NCI-H460 (cell line): ENCODE measurements around a stretch of chr10.

DNA sequence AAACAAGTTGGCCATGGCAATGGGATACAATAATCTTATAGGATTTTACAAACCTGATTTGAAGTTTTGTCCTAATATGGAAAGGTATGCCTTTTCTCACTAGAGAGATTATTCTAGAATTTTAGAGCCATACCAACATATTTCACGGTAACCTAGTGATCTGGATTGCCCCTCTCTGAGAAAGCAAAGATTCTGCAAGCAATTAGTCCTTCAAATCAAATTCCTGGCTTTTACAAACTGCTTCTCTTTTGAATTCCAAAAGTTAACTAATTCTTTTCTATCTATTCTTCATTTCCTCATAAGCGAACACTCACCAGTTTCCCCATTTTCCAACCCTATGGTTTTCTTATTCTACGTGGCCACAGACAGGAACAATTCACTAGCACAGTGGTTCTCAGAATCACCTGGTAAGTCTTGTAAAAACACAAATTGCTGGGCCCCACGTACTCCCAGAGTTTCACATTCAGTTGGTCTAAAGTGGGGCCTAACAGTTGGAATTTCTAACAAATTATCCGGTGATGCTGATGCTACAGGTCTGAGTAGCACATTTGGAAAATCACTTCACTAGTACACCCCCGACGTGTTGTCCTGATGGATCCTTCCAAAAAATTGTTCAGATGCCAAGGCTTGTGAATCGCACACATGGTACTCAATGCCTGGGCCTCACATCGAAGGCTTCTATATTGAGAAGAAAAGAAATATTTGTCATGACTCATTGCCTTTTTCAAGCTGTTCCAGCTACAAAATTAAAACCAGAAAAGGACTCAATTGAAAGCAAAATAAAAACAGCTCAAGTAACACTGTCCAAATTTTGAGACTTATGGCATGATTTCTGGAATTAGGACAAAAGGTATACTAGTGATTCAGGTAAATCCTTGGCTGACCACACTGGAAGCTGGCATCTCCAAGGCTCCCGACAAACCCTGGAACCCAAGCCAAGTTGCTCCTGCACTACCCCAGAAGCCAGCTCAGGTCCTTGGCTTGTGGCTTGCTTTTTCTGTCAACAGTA lies 13.1 kb upstream of the VIM start:
RAMPAGE:
- cytosol, long total RNA = no peak
- long total RNA = no peak
- nucleus, long total RNA = no peak

DNA sequence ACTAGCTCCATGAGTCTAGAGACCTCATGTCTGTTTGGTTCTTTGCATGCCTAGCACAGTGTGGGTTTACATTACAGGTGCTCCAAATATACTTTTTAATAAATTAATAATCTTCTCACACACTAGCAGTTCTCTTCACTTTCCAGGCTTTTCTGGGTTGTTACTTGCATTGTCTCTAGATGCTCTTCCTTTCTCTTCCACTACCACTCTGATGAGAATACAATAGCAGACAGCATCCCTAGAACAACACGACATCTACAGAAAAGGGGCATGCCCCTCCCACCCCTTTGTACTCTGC lies 31.0 kb downstream of the ST8SIA6 start:
RAMPAGE:
- cytosol, long total RNA = no peak
- long total RNA = no peak
- nucleus, long total RNA = no peak

RAMPAGE:
- cytosol, long total RNA = no peak
- long total RNA = no peak
- nucleus, long total RNA = no peak
These were observed 826 bp downstream of the ST8SIA6 start for GRCh38 chr10:17453620-17453917.

GRCh38 chr10:17687770-17688398 lies 43.9 kb downstream of the STAM start:
RAMPAGE:
- cytosol, long total RNA = no peak
- long total RNA = no peak
- nucleus, long total RNA = no peak

GRCh38 chr10:17891373-17892040 lies 60.2 kb upstream of the SLC39A12 start:
RAMPAGE:
- cytosol, long total RNA = no peak
- long total RNA = no peak
- nucleus, long total RNA = no peak

DNA sequence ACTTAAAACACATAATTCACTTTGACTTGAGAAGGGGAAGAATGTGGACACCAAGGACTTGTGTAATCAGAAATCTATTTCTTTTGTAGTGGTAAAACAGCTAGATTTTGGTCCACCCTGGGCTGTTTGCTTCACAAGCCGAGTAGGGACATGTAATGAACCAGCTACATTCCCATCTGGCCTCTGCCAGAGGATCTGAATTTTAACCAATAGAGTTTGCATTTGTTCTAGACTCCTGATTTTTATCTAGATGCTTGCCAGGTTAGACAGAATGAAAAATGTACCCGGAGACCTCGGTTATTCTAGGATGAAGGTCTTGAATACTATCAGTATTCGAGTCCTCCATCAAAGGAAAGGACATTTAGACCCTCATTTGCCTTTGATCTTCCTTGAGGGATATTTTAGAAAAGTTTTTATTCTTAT lies 2.0 kb downstream of the CACNB2 start:
RAMPAGE:
- cytosol, long total RNA = no peak
- long total RNA = no peak
- nucleus, long total RNA = no peak

DNA sequence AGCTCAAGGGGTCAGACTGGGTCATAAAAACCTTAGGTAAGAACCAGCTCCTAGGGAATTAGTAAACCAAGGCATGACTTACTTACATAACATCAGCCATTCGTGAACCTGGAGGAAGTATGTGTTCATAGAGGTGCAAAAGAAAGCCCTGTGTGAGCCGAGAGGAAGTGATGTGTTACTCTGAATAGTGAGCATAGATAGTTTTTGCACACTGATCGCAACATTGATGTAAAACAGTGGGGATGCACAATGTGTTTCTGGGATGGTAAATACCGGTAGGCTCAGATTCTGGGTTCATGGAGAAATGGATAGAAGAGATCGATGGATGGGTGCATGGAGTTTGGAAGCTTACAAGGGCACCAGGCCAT lies 22.4 kb downstream of the CACNB2 start:
RAMPAGE:
- cytosol, long total RNA = no peak
- long total RNA = no peak
- nucleus, long total RNA = no peak

RAMPAGE:
- cytosol, long total RNA = no peak
- long total RNA = no peak
- nucleus, long total RNA = no peak
These were observed 86.7 kb downstream of the CACNB2 start for GRCh38 chr10:18226753-18227408.

GRCh38 chr10:18340368-18341224 lies 200.4 kb downstream of the CACNB2 start:
RAMPAGE:
- cytosol, long total RNA = no peak
- long total RNA = no peak
- nucleus, long total RNA = no peak

RAMPAGE:
- cytosol, long total RNA = no peak
- long total RNA = no peak
- nucleus, long total RNA = no peak
These were observed 212.5 kb downstream of the NSUN6 start for GRCh38 chr10:18438722-18439419.

GRCh38 chr10:18539257-18539658 lies 112.1 kb downstream of the NSUN6 start:
RAMPAGE:
- cytosol, long total RNA = no peak
- long total RNA = no peak
- nucleus, long total RNA = no peak

RAMPAGE:
- cytosol, long total RNA = no peak
- long total RNA = no peak
- nucleus, long total RNA = no peak
These were observed 35.1 kb downstream of the NSUN6 start for GRCh38 chr10:18616380-18616684.

RAMPAGE:
- cytosol, long total RNA = no peak
- long total RNA = no peak
- nucleus, long total RNA = no peak
These were observed 1.3 kb downstream of the PLXDC2 start for GRCh38 chr10:19817340-19818168.

DNA sequence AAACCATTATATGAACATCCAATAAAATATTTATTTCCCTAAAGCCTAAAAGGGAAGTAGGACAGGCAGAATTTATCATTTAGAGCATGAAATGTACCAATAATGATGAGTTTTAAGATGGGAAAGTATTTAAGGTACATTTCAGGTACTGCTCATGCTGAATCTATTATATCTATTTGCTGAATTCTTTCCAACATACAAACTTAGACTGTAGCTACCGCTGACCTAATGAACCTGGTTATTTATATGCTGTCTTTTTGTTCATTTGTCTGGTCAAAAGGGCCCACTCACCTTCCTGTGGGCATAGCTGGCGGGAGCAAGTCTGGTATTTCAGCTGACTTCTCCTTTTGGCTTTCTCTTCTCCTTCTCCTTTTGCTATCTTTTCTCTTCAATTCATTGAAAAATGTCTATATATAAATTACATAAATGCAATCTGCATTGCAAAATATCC lies 9.4 kb downstream of the PLXDC2 start:
RAMPAGE:
- cytosol, long total RNA = no peak
- long total RNA = no peak
- nucleus, long total RNA = no peak

RAMPAGE:
- cytosol, long total RNA = no peak
- long total RNA = no peak
- nucleus, long total RNA = no peak
These were observed 10.6 kb downstream of the PLXDC2 start for GRCh38 chr10:19826565-19827399.

RAMPAGE:
- cytosol, long total RNA = no peak
- long total RNA = no peak
- nucleus, long total RNA = no peak
These were observed 17.8 kb downstream of the PLXDC2 start for GRCh38 chr10:19833843-19834521.

DNA sequence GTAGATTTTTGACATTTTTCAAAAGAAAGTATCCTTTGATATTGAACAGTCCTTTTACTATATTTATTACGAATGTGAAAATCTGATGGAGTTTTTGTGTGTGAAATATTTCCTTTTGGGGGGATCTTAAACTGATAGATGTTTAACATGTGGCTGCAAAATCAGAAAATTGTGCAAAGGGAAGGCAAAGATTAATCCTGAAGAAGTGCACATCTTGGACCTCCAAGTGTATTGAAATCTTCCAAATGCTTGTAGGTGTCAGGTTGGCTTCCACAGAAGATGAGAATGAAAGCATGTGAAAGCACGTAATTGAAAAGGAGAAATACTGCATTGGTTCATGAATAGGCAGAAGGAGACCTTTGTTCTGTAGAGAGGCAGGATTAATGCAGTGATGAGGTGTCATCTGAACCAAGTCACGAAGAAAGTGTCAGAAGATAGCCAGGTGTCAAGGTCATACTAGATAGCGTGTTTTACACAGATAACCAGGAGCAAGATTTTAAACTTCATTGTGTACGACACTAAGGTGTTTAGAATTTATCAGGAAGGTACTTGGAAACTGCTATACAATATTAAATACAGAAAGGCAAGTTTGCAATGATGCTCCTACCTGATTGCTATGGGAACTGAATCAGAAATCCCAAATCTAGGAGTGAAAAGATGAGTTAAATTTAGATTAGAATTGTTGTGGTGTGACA lies 193.2 kb downstream of the PLXDC2 start:
RAMPAGE:
- cytosol, long total RNA = no peak
- long total RNA = no peak
- nucleus, long total RNA = no peak

DNA sequence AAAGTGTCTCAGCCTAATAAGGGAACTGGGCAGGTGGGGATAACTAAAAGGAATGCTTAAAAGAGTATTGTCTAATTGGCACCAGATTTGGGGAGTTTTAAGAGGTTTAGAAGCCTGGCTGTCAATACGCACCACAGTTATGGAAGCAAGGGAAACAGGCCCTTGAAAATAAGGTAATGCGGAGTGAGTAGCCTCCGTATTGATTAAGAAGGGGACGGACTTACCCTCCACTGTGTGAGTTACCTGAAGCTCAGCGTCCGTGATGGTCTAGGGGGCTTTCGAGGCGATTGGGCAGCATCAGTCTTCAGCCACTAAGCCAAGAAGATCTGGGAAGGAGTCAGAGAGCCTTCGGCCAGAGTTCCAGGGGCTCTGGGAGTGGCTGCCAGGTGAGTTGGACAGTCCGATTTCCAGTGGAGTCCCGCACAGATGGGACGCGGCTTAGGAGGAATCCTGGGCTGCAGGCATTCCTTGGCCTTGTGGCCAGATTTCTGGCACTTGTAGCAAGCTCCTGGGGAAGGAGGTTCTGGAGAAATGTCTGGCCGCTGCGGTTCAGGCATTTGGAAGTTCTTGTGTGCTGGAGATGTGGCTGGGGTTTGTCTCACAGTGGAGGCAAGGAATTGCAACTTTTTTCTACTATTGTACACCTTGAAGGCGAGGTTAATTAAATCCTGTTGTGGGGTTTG lies 306.0 kb downstream of the PLXDC2 start:
RAMPAGE:
- cytosol, long total RNA = no peak
- long total RNA = no peak
- nucleus, long total RNA = no peak

RAMPAGE:
- cytosol, long total RNA = no peak
- long total RNA = no peak
- nucleus, long total RNA = no peak
These were observed 399.4 kb downstream of the PLXDC2 start for GRCh38 chr10:20215526-20216233.

GRCh38 chr10:20778126-20778661 lies 118.9 kb downstream of the NEBL start:
RAMPAGE:
- cytosol, long total RNA = no peak
- long total RNA = no peak
- nucleus, long total RNA = no peak